Colon Carcinoma Metastatic in the Brain (tissue), 2 donors: ENCODE measurements around a stretch of chr5.

DNA sequence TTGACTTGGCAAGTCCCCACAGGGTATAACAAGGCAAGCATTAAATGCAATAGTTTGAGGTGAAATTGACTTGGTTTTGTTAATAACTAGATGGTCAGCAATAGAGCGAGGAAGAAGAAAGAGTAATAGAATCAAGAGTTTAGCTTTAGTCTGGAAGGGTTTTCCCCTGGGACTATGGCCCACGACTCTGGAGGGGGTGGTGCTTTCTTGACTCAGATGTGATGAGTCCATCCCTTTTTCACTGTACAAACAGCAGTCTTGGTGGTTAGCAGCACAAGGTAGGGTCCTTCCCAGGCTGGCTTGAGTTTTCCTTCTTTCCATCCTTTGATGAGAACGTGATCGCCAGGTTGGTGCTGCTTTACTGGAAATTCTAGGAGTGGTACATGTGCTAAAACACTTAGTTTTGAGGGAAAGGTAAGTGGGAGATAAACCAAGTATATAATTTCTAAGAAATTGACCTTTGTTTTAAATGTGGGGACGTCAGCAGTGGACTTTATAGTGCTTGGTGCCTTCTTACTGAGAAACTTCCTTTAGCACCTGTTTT, 11.7 kb downstream of the NEURL1B start:
- PRO-cap, 2 experiments: no peak in any of the 2 experiments

DNA sequence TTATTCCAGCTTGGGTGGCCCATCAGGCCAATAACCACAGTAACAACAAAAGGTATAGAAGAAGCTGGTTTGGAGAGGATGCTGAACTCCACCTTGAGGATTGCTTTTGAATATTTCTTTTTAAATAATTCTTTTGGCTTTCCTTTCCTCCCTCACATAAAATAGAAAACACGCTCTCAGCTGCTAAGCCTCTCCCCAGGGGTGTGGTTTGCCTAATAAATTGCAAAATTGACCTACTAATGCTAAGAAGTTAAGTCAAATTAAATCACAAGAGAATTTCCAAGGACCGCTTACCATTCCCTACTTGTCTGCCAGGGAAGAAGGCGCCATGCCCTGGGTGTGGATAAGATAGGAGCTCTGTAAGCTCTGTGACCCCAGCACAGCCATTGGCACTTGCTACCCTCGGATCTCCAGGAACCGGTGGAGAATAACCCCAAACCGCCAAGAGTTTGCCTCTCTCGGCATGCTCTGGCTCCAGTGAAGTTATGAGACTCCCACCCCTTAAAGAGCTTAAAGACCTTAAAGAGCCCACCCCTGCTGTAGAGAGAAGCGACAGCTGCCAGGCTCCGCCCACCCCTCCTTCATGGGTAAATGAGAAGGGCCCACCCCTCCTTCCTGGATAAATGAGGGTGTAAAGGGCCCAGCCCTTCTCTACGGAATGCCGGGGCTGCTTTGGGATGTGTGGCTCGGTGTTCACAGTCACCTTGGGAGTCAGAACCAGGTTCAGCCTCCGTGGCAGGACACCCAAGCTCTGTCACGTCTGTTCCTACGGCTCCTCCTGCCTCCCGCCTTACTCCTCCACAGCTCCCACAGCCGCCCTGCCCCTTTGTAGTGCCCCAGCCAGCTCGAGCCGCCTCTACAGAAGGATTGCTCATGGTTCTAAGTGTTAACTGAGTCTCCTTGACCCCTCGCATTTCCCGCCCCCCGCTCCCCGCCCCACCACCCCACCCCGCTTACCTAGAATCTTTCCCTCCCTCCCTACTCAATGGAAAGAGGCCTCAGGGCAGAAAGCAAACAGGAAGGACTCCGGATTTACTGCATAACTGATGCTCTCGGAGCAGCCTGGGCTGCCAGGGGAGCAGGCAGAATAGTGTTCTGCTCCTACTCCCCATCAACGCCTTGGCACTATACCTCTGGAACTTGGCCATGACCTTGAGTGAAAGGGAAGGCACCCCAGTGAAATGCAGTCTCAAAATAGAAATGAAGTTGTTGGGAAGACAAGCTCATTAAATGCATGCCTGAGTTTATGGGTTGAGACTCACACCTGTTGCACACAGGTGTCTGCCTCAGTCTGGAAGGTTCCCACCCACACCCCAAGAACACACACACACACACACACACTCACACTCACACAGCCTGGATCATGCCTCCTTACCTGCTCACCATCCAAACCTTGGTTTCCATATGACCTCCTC, 59.3 kb downstream of the NEURL1B start:
- PRO-cap, 2 experiments: no peak in any of the 2 experiments

DNA sequence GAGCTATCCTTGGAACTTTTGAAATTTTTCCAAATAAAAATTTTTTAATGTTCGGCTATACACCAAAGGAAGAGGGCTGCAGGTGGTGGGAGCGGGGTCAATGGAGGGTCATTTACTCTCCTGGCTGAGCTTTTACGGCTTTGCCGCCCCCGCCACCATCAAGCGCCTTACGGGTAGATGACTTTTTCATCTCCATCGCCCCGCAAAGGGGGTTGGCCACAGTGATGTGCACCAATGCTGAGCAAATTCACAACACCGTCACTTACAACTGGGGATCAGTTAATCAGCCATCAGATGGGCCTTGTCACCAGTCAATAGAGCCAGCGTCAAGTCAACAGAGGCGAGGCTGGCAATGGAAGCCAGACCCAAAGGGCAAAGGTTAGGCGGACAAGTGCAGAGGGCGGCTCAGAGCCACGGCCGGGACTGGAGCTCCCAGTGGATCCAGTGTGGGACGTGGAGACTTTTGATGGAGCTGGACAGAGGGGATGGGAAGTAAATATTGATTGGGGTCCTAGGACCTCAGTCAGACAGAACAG, 45.8 kb downstream of the DUSP1 start:
- PRO-cap, 2 experiments: no peak in any of the 2 experiments

DNA sequence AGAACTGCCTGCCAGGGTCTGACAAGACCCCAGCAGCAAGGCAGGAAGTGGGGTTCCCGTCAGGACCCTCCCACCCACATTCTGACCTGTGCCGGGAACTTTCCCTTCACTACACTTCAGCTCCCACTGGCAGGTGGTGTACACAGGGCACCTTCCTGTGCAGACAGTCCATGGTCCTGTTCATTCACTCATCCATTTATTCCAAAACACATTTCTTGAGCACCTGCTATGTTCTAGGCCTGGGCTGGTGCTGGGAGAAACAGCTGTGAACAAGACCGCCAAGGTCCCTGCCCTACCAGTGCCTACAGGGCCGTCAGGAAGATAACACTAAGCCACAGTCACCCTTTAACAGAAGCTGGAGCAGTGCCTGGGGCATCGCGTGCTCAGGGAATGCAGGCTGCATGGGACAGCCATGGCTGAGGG, 19.3 kb downstream of the DUSP1 start:
- PRO-cap, 2 experiments: no peak in any of the 2 experiments

DNA sequence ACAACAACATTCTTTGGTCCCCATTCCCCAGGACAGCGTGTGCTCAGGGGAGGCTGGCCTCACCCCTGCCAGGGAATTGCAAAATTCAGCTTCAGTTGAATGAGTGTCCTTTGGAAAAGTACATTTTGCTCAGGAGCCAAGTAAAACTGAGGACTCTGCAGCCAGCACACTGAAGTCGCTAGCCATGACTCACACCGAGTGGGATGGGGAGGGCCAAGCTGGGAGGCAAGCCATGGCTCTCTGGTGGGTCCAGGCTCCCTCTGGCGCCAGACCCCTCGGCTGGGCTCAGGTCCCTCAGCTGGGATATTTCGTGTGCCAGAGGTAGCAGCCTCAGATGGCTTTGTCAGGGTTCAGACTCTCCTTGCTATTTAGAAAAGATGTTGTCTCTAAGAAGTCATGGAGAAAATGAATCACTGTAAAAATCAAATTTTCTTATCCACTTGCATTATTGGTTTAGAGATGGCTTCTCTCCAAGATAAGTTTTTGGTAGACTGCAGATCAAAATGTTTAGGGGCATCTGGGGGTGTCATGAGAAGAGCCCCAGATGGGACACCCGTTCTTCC, 35.3 kb downstream of the ERGIC1 start:
- PRO-cap, 2 experiments: no peak in any of the 2 experiments

GRCh38 chr5:172897354-172898188, 61.7 kb upstream of the RPL26L1 start:
- PRO-cap, 2 experiments: no peak in any of the 2 experiments

GRCh38 chr5:172940059-172940857, 19.0 kb upstream of the RPL26L1 start:
- PRO-cap, 2 experiments: no peak in any of the 2 experiments

DNA sequence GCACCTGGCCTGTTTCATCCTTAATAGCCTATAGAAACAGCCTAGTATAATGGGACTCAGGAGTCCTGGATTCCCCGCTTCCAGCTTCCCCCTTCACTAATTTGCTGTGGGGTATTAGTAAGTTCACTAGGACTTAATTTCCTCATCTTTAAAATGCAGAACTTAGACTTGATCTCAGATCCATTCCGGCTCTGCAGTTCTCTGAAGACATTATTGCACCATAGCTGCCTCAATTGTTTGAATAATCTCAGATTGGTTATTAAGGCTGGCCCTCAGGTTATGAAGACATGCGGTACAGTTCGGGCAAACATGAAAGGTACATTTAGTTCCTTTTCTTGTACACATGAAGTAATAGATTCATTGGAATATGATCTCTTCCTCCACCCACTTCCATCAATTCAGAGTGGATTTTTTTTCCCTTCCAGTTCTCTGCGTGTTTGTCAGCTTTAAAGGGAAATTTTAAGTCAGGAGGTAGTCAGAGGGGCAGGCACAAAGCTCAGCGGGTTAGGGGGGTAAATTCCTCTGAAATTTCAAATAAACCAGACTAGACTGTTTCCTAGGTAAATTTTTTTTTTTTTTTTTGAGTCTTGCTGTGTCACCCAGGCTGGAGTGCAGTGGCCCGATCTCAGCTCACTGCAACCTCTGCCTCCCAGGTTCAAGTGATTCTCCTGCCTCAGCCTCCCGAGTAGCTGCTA, 28.1 kb downstream of the ATP6V0E1 start:
- PRO-cap, 2 experiments: no peak in any of the 2 experiments

DNA sequence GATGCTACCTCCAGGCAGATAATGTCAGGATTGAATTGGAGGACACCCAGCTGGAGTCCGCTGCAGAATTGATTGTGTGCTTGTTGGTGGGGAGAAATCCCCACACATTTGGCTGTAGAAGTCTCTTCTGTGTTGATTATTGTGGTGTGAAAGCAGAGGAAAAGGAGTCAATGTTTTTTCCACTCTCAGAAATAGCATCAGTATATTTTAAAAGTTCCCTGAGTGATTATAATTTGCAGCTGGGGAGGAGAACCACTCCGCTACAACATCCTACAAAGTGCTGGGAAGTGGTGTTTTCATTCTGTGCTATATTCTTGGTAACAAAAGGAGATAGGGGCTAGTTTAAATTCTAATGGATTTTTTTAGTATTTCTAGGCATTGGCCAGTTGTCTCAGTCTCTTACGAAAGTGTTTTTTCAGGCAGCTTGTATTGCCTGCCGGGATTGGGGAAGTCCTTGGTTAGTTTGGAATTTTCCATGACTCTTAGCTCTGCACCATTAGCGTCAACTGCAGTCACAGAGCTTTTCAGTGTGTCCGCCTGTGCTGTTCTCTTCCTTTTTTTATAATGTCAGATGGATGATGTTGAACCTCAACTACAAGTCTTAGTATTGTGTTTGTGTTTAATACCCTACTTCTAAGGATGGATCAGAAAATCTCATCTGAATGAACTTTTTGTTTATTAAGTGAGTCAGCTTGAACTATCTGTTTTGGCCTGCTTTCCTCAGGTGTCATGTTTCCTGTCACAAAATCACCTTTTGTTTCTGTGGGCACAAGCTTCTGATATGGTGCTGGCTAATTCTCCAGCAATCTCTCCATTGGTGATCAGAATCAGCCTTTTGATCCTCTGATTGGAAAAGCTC, 32.9 kb downstream of the ATP6V0E1 start:
- PRO-cap, 2 experiments: no peak in any of the 2 experiments

DNA sequence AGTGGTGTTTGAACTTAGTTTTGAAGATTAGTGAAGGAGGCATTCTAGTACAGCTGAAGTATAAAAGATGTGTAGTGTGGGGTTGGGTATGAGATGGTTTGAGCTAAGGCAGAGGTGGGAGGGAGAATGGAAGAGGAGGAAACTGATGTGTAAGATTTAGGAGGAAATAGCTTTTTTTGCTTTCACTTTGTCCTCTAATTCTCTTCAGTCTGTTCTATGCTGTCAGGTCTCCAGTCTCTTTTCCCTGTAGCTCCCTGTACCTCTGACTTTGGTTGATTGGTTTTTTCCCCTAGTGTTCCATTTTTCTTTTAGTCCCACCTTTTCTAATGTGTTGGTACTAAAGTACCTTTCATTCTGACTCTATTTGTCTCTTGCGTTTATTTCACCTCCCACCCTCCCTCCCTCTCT, 9.1 kb downstream of the CREBRF start:
- PRO-cap, 2 experiments: no peak in any of the 2 experiments

DNA sequence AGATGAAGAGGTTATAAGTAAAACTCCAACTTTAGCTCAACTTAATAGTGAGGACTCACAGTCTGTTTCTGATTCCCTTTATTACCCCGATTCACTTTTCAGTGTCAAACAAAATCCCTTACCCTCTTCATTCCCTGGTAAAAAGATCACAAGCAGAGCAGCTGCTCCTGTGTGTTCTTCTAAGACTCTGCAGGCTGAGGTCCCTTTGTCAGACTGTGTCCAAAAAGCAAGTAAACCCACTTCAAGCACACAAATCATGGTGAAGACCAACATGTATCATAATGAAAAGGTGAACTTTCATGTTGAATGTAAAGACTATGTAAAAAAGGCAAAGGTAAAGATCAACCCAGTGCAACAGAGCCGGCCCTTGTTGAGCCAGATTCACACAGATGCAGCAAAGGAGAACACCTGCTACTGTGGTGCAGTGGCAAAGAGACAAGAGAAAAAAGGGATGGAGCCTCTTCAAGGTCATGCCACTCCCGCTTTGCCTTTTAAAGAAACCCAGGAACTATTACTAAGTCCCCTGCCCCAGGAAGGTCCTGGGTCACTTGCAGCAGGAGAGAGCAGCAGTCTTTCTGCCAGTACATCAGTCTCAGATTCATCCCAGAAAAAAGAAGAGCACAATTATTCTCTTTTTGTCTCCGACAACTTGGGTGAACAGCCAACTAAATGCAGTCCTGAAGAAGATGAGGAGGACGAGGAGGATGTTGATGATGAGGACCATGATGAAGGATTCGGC, 34.6 kb downstream of the CREBRF start:
- PRO-cap, 2 experiments: no peak in any of the 2 experiments

GRCh38 chr5:173236487-173237068, 1.6 kb upstream of the NKX2-5 start:
- PRO-cap, 2 experiments: no peak in any of the 2 experiments

- PRO-cap, 2 experiments: no peak in any of the 2 experiments
Observed at GRCh38 chr5:173317975-173318505, 10.2 kb downstream of the STC2 start.

DNA sequence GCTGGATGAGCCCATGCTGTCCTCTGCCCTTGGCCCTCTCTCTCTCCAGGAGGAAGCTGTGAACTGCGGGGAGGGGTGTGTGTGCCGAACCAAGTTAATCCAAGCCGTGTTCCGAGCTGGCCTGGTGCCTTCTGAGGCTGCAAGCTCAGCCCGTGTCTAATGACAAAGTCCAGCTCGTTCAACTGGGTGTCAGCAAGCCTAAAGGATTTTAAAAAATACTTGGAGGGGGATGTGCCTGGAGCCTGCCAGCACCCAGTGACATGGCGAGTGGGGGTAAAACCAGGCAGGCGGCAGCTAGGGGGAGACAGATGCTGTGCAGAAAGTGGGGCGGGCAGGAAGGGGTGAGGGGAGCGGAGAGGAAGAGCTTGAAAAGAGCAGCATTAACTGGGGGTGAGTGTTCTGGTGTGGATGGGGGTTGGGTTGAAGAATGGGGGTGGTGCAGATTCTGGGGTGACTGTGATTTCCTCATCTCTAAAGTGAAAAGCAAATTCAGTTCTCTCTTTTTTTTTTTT, 7.8 kb downstream of the STC2 start:
- PRO-cap, 2 experiments: no peak in any of the 2 experiments

- PRO-cap, 2 experiments: peak in 1 of 2 experiments; most common minus-strand start chr5:173330758 (in 1)
Observed at GRCh38 chr5:173330556-173330996, 2.4 kb upstream of the STC2 start.

DNA sequence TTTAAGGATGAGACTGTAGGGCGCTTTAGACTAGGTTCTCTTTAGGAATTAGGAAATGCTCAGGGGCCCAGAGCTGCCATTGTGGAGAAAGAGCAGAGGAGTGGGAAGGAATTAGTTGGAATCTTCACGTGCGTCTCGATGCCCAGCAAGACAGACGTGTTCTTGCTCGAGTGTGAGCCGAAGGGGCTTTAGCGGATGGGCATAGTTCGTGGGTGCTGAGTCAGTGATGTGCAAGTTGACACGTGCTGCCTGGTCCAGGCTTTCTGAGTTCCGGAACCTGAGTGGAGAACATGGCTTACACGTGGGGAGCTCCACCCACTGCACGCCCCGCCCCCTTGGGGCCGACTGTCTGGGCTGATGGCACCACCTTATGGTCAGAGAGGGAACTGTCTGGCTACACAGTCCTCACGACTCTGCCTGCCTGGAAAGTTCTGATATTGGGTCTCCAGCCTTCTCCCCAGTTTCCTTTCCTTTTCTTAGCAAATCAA, 3.7 kb upstream of the STC2 start:
- PRO-cap, 2 experiments: no peak in any of the 2 experiments

- PRO-cap, 2 experiments: no peak in any of the 2 experiments
Observed at GRCh38 chr5:173486396-173486673, 130.1 kb downstream of the BOD1 start.

GRCh38 chr5:173554853-173555882, 61.3 kb downstream of the BOD1 start:
- PRO-cap, 2 experiments: no peak in any of the 2 experiments

DNA sequence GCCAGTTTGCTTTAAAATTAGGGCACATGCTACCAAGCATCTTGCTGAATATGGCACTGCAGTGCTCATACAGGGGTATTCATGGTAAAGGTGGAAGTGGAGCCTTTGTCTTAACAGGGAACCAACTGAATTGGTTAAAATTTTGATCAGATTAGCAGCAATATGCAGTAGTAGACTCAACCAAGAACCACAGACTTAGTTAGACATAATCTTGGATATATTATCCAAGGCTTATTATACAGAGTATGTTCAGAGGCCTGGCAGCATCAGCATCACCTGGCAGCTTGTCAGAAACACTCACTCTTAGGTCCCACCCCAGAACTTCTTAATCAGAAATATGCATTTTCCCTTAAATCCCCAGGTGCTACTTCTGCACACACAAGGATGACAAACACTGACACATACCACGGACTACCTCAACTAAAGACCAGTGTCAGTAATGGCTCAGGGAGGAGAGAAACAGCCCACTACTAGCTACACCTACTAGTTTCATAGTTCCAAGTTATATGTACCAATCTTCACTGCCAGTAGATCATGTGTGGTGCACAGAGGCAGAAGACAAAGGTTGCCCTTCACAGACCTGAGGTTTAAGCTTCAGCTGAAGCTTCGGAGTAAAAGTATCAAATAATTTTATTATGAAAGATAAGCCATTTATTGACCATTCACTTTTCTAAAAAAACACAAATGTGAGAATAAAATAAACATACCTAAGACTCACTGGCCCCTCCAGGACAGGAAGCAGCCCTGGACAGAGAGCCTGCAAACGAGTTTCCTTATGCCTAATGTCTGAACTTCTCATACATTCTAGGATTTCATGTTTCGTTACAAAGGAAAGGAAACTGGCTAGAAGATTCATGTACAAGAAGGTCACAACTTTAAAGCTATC, 9.3 kb downstream of the BOD1 start:
- PRO-cap, 2 experiments: no peak in any of the 2 experiments

DNA sequence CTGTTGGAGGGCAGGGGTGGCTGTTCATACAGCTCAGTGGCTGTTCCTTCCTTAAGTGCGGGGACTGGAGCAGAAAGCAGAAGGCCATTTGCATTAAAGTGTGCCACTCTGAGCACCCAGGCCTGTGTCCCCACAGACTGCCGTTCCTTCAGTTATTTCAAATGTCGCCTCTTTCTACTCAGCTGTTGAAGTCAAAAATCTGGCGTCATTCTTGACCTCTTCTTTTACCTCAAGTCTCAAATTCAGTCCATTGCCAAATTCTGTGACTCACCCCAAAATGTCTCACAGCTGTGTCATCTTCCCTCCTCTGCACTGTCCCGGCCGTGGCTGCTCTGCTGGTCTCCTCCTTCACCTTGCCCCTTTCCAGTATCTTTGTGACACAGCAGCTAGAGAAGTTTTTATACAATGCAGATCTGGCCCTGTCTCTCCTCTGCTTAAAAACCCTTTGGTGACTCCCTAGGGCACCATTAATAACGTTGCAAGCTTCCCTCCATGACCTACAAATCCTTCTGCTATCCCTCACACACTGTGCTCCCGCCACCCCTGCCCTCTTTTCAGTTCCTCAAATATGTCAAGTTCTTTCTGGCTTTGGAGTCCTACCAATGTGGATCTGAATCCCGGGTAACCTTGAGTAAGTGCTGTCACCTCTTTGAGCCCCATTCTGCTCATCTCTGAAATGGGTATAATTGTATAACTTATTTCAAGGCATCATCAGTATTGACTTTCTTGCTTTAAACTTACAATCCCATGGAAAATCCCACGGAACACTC, 98.3 kb upstream of the BOD1 start:
- PRO-cap, 2 experiments: no peak in any of the 2 experiments